ENCODE measurements around a stretch of chr2.

- RRBS, result no CpG with 5 or more reads among the region's 2 CpGs
Observed at GRCh38 chr2:89234654-89235193, 543.3 kb downstream of the RPIA start.

DNA sequence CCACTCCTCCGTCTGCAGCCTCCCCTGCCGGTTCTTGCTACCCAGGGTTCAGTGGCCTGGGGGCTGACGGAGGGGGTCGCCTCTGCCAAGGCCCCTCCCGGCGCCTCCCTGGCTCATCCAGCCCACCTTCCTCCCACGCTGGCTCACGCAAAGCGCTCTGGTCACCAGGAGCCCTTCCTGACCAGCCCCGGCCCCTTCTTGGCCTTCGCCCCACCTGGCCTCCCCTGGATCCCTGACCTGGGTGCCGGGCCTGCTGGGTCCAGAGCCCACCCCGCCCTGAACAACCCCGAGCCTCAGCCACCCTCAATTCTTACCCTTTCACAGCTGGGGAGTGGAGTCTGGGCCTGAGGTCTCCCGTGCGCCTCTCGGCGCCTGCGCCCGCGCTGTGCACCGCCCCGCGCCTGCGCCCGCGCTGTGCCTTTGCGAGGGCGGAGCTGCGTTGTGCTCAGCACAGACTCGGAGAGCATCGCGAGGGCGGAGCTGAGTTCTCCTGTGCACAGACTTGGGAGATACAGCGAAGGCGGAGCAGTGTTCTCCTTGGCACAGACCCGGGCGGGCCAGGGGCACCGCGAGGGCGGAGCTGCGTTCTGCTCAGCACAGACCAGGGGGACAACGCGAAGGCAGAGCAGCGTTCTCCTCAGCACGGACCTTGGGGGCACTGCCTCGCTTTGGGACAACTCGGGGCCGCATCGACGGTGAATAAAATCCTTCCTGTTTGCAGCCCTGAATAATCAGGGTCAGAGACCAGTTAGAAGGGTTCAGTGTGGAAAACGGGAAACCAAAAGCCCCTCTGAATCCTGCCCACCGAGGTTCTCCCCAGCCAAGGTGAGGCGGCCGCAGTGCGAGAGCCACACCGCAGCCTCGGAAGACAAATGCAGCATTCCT is 894.0 kb downstream of the RPIA start:
- RRBS, result no CpG with 5 or more reads among the region's 58 CpGs

- RRBS, result no CpG with 5 or more reads among the region's 107 CpGs
Observed at GRCh38 chr2:90244925-90246058, 1553.8 kb downstream of the RPIA start.

DNA sequence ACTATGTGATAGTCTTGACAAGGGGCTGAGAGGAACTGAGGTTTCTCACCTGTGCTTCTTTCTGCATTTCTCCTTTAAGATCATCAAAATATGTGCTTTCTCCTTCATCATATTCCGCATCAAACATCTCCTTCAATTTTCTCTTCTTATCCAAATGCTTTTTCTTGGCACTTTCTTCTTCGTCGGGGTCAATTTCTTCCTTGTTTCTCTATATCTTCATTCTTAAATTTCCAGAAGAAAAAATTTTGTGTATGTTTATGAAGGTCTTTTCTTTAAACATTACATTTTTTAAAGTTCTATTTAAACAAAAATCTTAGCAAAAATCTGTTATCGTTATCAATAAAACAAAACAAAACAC is 384.8 kb upstream of the AQP7B start:
- RRBS, result no CpG with 5 or more reads among the region's 4 CpGs

DNA sequence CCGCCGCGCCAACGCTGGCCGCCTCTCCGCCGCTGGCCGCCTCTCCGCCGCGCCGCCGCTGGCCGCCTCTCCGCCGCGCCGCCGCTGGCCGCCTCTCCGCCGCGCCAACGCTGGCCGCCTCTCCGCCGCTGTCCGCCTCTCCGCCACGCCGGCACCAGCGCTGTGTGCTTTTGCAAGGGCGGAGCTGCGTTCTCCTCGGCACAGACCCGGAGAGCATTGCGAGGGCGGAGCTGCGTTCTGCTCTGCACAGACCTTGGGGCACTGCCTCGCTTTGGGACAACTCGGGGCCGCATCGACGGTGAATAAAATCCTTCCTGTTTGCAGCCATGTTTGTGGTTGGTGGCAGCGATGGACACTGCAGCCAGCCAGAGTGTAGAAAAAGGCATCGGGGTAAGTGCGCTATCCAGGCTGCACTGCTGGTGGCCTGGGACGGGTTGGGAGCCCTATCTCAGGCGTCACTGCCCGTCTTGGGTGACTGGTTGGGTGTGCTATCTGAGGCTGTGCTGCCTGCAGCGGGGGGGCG is 378.3 kb upstream of the AQP7B start:
- RRBS, result no CpG with 5 or more reads among the region's 52 CpGs

GRCh38 chr2:94947511-94947740 is 76.2 kb downstream of the TEKT4 start:
- RRBS, result no CpG with 5 or more reads among the region's 7 CpGs

- RRBS, result 9% methylated on average over 1 of the region's 14 CpGs
Observed at GRCh38 chr2:95026785-95027204, 1.3 kb downstream of the MAL start.

DNA sequence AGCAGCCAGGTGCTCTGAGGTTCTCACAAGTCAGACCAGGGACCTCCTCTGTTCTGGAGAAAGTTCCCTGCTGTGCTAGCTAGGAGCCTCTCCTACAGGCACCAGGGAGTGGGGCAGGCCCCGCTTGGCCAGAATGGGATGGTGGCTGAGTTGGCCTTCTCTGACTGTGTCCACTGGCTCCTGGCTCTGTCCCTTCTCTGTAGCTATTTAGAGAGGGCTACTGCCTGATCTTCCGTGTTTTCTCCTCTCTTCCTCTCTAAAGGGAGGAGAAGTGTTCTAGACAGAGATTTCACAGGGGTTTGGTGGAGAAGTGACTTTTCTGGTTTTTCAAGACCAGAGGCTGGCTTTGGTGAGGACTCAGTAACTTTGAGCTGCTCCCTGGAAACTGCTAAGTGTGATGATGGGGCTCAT is 6.1 kb downstream of the MAL start:
- RRBS, result no CpG with 5 or more reads among the region's 2 CpGs

DNA sequence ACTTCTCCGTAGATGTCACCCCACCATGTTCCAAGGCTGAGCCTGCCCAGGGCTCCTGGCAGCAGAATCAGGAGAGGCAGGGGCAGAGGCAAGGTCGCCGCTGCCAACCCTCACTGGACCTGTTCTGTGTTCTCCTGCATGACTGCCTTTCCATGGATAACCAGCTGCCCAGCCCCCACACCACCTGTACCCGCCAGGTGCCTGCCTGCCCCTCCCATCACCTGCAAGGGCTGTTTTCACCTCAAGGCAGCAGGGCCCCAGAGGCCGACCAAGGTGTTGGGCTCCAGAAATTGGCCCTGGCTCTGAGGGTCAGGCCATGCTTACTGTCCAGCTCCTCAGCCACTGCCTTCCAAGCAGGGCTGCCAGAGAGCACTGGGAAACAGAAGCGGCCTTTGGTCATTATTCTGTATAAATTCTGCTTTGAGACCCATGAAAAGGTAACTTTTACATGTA is 22.7 kb downstream of the MAL start:
- RRBS, result no CpG with 5 or more reads among the region's 6 CpGs

- RRBS, result no CpG with 5 or more reads among the region's 30 CpGs
Observed at GRCh38 chr2:95057371-95058259, 32.1 kb downstream of the MAL start.

DNA sequence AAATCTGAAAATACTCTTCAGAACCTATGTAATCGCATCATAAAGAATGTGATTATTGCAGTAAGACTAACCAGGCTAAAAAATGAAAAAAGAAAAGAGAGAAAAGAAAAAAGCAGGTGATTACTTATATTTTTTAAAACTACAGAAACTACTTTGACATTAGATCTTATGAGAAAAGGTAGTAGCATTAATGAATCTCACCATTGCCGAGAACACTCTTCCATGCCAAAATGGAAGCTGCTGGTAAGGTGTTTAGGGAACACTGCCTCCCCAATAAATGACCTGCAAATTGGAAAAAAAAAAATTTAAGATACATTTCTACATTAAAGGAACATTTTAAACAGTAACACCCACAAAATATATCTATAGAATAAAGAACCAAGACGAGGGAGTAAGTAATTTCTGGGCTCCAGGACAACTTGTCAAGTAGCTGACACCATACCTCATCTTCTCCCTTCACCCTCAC is 3.9 kb downstream of the MRPS5 start:
- RRBS, result no CpG with 5 or more reads among the region's 3 CpGs

- RRBS, result no CpG with 5 or more reads among the region's 4 CpGs
Observed at GRCh38 chr2:95320565-95320818, 23.3 kb downstream of the KCNIP3 start.

GRCh38 chr2:95346165-95347088 is 49.3 kb downstream of the KCNIP3 start:
- RRBS, result 2% methylated on average over 97 of the region's 141 CpGs

- RRBS, result no CpG with 5 or more reads among the region's 2 CpGs
Observed at GRCh38 chr2:95641533-95642137, 49.8 kb downstream of the TRIM43 start.

DNA sequence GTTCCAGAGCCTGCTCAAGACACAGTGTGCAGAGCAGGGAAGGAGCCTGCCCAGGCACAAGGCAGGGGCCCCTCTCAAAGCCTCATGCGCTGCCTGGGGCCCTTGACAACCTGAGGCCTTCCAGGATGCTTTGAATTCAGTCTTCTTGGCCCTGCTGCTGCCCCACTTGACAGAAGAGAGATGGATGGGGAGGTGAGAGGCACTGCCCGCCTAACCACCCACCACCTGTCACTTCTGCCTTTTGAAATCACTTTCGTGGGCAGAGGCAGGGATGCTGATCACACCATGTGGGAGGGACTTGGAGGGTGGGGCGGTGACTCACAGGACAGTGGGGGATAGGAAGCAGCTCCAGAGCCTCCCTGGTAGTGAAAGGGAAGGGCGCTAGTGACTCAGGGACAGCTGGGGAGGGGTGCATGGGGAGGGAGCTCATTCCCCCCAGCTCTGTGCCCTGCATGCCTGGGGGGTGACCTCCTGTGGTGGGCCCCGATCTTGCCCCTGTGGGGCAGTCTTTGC is 28.3 kb upstream of the GPAT2 start:
- RRBS, result no CpG with 5 or more reads among the region's 6 CpGs

- RRBS, result no CpG with 5 or more reads among the region's 2 CpGs
Observed at GRCh38 chr2:96112495-96112846, 3.9 kb downstream of the ADRA2B start.

DNA sequence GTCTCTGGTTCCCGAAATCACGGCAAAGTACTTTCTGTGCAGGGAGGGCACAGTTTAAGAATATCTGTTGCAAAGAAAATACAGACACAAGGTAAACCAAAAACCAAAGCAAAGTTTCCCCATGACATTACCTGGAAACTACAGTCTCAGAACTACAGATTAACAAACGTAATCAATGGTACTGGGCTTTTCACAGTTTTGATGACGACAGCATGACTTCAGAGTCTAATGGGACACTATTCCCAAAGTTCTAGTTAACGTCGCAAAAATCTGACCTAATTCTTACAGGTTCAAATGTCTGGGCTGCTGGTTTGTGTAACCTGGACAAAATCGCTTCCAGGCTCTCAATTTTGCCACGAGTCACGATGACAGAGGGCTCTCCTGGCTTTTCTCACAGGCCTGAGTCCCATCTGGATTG is 1.3 kb downstream of the STARD7 start:
- RRBS, result no CpG with 5 or more reads among the region's 9 CpGs

- RRBS, result no CpG with 5 or more reads among the region's 5 CpGs
Observed at GRCh38 chr2:96241940-96242852, 23.6 kb downstream of the TMEM127 start.

GRCh38 chr2:96254512-96255181 is 11.2 kb downstream of the TMEM127 start:
- RRBS, result no CpG with 5 or more reads among the region's 13 CpGs

DNA sequence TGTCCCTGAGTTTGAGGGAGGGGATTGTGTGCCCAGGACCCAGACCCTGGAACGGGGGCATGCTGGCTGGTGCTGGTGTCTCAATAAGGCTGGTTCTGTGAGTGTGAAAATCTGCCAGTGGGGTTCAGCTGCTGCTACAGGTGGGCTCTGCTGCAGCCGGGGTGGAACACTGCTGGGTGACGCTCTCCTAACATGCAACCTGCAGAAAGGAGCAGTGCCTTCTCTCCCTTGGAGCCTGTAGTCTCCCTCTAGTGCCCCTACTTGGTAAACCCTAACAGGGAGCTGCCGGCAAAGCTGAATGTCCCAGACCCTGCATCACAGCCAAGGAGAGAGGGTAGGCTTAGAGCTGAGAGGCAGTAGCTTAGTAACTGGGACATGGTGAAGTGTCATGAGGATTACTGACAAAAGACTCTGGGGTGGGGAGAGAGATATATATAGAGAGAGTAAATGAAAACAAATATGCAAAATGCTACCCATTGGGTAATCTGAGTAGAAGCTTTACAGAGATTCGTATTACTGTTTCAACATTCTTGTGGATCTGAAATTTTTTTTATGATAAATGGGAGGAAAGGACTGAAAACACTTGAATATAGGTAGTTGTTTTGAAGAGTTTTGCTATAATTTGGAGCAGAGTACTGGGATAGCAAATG is 9.9 kb downstream of the NCAPH start:
- RRBS, result 90% methylated on average over 2 of the region's 5 CpGs